Omental fat pad (tissue), 4 donors: ENCODE measurements around a stretch of chr9.

- PRO-cap = no peak
- RAMPAGE, long total RNA, 4 experiments = no peak in any of the 4 experiments
Measured at GRCh38 chr9:90854281-90854608, 52.6 kb downstream of the SYK start.

- PRO-cap = no peak
- RAMPAGE, long total RNA, 4 experiments = no peak in any of the 4 experiments
Measured at GRCh38 chr9:91174827-91175243, 186.9 kb downstream of the AUH start.

GRCh38 chr9:91318104-91319208, 43.3 kb downstream of the AUH start:
- PRO-cap = no peak
- RAMPAGE, long total RNA, 4 experiments = no peak in any of the 4 experiments

GRCh38 chr9:91407748-91408319, 15.8 kb downstream of the NFIL3 start:
- PRO-cap = no peak
- RAMPAGE, long total RNA, 4 experiments = no peak in any of the 4 experiments

GRCh38 chr9:91427681-91428307, 4.2 kb upstream of the NFIL3 start:
- PRO-cap = no peak
- RAMPAGE, long total RNA, 4 experiments = start-site peak on the minus strand in 1 of 4 experiments, at chr9:91427940-91427945 at its widest, 5 reads per replicate

- PRO-cap = no peak
- RAMPAGE, long total RNA, 4 experiments = no peak in any of the 4 experiments
Measured at GRCh38 chr9:91495415-91495796, 71.8 kb upstream of the NFIL3 start.

DNA sequence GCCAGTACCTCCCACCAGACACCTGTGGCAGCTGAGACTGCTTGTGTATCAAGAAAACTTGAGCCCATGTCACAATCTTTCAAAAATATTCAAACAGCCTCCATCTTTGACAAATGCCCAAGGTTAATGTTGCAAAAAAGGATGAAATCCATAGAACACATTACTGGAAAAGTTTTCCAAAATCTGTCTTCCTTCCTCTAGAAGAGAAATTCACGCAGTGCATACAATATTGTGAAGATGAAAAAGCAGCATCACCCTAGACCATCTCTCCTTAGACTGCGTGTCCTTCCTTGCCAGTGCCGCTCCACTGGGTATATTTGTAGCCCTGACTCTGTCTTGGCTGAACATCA, 54.1 kb downstream of the ROR2 start:
- PRO-cap = no peak
- RAMPAGE, long total RNA, 4 experiments = no peak in any of the 4 experiments

DNA sequence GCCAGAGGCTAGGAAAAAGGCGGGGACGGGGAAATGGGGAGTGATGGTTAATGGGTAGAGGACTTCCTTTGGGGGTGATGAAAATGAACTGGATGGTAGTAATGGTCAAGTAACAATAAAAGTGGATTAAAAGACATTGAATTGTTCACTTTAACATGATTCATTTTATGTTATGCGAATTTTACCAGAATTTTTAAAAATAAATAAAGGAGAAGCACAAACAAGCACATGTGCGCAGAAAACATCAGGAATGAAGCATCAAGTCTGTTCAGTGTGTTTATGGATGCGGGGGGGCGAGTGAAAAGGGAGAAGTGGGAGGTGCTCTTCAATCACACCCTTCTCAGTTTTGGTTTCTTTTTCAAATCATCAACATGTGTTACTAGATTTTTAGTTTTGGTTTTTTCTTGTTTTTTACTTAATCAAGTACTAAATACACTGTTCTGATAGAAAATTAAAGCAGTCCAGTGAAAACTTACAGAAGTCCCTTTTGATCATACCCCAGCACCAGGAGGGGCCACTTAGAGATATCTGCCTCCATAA, 16.1 kb downstream of the ROR2 start:
- PRO-cap = no peak
- RAMPAGE, long total RNA, 4 experiments = no peak in any of the 4 experiments

- PRO-cap = no peak
- RAMPAGE, long total RNA, 4 experiments = no peak in any of the 4 experiments
Measured at GRCh38 chr9:91943364-91944119, 6.5 kb downstream of the ROR2 start.

DNA sequence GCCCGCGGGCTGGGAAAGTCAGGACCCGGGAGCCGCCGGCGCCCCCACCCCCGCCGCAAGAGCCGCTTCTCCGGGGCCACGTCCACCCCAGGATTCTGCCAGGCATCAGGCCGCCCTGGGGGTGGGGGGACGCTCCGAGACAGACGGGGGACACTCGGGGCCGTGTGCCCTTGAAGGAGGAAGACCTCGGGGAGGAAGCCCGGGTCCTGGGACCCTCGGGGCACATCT, 820 bp downstream of the ROR2 start:
- PRO-cap = no peak
- RAMPAGE, long total RNA, 4 experiments = no peak in any of the 4 experiments

DNA sequence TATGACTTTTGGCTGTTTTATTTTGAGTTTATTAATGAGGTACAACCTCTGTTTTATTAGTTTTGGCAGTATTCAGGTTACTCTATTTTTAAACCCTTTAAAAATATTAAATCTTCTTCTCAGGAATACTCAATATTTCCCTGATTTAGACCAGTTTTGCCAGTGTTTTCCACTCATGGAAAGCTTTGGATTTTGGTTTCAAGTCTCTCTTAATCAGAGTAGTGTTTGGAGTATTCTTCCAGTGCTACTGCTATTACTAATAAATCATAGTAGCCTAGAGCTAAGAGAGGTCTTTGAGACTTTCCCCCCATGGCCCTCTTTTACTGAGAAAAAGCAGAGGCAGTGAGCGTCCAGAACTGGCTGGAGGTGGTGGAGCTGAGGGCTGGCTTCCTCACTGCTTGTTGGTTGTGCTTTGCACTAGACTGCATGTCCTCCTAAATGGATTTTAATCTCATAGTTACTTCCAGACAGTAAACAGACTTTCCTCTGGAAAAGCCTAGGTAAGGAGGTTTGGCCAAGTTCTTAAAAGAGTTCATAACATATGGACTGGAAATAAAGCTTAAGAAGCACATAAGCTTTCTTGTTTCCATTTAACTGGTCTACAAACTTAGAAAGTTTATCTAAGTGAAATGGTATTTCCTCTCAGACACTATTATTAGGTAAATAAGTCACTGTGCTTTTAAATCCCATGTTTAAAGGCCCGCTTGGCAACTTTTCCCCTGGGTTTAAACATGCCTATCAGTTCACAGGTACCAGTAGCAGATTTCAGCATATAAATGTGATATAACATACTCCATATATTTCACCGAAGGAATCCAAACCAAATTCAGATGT, 55.6 kb downstream of the ECM2 start:
- PRO-cap = no peak
- RAMPAGE, long total RNA, 4 experiments = no peak in any of the 4 experiments

DNA sequence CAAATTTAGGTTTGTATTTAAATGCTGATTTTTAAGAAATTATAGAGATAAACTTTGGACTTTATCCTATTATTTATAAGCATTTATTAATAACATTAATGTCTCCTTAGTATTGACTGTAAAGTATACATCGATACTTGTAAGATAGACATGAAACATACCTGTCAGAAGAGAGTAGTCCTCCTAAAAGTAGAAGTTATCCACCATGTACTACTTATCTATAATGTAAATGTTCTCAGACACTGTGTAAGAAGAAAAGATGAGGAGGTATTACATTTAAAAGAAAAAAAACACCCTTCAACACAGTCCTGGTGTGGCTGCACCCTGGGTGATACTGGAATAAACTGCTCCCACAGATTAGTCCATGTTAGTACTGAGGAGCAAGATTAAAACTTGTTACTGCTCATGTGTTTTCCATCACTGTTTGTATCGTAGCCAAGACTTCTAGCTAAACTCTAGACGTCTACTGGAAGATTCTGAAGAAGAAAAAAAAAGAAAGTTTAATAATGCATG, 53.6 kb downstream of the ECM2 start:
- PRO-cap = no peak
- RAMPAGE, long total RNA, 4 experiments = start-site peak on the minus strand in 2 of 4 experiments, centred at positions 334 to 357 of the sequence, 47 to 118 reads per replicate

- PRO-cap = no peak
- RAMPAGE, long total RNA, 4 experiments = no peak in any of the 4 experiments
Measured at GRCh38 chr9:92618373-92619183, 51.4 kb downstream of the IPPK start.

- PRO-cap = no peak
- RAMPAGE, long total RNA, 4 experiments = no peak in any of the 4 experiments
Measured at GRCh38 chr9:92841849-92842350, 35.9 kb downstream of the ZNF484 start.

DNA sequence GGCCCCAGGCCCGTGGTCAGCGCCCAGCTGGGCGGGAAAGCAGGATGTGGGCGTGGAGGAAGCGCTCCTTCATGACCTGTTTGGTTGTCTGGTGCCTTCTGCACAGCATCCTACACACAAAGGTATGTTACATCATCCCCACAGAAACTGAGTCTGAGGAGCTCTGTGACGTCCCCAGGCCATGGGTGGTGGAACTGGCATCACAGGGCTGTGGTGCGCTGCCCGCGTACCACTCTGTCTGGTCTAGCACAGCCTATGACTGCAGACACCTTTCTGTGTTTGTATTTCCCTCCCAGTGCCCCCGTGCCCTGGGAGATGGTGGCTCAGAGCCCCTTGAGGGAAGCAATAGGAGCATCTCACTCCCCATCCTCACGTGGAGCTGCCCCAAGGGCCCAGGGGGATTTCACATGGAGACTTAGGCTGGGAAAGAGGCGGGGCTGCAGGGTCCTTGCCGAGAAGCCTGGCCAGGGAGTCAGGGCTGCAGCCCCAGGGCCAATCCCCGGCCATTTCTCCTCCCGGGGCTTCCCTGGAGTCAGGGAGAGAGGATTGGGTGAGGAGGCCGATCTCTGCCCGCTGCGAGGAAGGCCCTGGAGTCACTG, 37.5 kb upstream of the SUSD3 start:
- PRO-cap = no peak
- RAMPAGE, long total RNA, 4 experiments = no peak in any of the 4 experiments

- PRO-cap = no peak
- RAMPAGE, long total RNA, 4 experiments = no peak in any of the 4 experiments
Measured at GRCh38 chr9:93094390-93095168, 1.4 kb upstream of the CARD19 start.

GRCh38 chr9:93095169-93096063, 601 bp upstream of the CARD19 start:
- PRO-cap = no peak
- RAMPAGE, long total RNA, 4 experiments = no peak in any of the 4 experiments

DNA sequence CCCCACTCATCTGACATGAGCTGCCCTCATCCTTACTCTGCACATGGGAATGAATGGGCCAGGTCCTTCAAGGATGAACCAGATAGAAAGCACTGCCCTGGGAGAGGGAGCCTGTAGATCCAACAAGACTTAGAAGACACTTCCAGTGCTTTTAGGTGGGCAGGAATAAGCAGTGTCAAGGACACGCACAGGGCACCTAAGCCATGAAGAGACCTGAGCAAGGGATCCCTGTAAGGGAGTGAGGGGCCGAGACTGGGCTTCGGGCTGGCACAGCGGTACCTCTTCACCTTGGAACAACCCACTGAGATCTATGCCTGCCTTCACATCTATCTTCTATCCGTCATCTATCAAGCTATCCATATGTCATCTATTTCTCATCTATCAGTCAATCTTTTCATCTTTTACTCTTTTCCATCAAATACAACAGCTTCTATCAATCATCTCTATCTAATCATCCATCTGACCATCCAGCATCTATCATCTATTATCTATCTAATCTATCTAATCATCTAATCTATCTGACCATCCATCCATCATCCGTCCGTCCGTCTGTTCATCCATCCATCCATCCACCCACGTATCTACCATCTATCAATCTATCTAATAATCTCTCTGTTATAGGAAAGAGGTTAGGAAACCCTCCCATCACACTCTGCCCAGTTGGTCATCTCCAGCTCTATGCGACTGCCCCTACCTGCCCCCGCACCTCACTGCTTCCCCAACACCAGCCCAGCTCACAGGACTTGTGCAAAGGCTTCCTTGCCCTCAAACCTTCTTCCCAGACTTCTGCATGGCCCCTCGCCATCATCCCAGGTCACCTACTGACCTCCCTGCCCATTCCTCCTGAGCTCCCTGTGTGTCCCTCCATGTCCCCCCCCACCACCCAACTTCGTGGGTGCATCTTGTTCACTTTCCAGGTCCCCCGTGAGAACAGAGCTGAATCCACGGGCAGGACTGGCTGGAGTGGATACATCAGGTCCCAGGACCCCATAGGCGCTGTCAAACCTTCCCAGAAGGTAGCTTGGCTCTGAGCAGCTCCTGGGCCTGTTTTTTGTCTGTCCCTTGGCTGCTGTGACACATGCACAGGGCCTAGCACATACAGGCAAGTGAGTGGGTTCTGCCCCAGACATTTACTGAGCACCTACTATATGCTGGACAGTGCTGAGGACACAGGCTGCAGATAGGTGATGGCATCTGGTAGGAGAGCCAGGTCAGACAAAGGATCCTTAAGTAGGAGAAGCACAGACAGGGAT, 15.4 kb downstream of the NINJ1 start:
- PRO-cap = no peak
- RAMPAGE, long total RNA, 4 experiments = no peak in any of the 4 experiments

- PRO-cap = no peak
- RAMPAGE, long total RNA, 4 experiments = no peak in any of the 4 experiments
Measured at GRCh38 chr9:93130890-93131948, 2.8 kb downstream of the NINJ1 start.

GRCh38 chr9:93193424-93193757, 9.5 kb downstream of the WNK2 start:
- PRO-cap = no peak
- RAMPAGE, long total RNA, 4 experiments = no peak in any of the 4 experiments